Heart (tissue), 3 donors: ENCODE results near the genes LRIT1, GRID1, GLUD1 and SHLD2.

- RAMPAGE, long total RNA, 2 experiments = no peak in any of the 2 experiments
These were observed 3.3 kb upstream of the CDHR1 start for GRCh38 chr10:84191136-84191434.

- RAMPAGE, long total RNA, 2 experiments = no peak in any of the 2 experiments
These were observed at the start of gene LRIT1 for GRCh38 chr10:84241427-84241902. TSS of gene LRIT1 (minus strand) at chr10:84241546.

DNA sequence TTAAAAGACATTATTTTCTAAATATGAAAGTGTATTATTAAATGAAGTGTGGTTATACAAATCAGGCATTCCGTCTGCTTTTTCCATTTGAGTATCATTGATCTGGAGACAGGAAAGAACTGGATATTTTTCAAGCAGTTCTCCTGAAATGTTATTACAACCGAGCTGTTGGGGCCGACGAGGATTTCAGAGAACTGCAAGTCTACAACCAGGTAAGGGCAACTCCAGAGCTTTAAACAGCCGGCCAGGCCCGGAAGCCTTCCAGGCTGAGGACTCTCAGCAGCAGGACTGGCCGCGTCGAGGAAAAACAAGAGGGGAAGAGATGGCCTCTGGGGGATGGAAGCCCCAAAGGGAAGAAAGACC lies 1.0 kb upstream of the CCSER2 start:
- RAMPAGE, long total RNA, 2 experiments = no peak in any of the 2 experiments

GRCh38 chr10:84436707-84437228 lies 108.4 kb downstream of the CCSER2 start:
- RAMPAGE, long total RNA, 2 experiments = no peak in any of the 2 experiments

DNA sequence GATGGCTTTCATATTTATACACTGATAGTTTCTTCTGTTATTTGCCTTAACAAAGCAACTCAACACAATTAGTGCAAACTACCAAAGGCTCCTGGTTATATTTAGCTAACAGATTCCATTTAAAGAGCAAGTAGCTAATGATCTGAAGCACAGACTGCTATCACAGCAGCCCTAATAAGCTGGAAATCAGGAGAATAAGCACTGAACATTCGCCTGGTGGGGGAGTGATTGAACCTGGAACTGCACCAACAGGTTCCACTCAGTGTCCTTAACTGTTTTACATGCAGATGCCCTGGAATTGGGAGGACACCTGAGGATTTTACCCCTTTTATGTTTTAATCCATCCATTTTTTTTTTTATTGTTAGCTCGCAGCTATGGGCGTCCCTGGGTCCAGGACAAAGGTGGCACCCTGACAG lies 509.1 kb downstream of the CCSER2 start:
- RAMPAGE, long total RNA, 2 experiments = no peak in any of the 2 experiments

GRCh38 chr10:86366252-86367292 lies at the start of gene GRID1:
TSS of gene GRID1 (minus strand) at chr10:86366795.
- RAMPAGE, long total RNA, 2 experiments = no peak in any of the 2 experiments

DNA sequence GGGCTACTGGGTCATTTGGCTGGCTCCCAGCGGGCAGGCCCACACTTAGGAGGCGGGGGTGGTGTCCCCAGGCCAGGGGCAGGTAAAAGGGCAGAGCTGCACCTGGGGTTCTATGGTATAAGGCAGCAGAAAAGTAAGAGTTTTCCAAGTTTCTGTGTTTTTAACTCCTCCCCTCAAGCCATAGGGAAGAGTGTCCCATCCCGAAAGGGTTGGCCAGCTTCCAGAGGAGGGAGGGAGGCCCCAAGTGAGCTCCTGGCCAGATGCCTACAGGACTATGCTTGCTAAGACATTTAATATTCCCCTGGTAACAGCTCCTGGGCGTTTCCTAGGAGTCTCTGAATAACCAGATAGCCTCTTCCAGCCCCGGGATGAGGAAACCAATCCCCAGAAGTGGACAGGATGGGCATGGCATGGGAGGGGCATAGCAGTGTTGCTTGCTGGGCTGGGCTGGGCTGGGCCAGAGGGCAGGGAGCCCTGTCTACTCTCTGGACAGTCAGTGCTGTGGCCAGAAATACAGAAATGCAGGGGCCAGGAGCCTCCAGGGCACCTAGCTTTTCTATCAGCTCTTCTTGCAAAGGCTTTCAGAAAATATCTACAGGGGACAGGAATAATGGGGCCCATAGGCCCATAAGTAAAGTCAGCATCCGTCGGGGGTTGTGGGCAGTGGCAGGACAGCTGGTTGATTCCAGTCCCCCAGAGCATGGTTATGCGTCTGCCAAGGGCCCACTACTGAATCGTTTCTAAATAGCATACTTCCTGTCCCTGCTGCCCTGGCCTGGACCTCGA lies 5.2 kb upstream of the OPN4 start:
- RAMPAGE, long total RNA, 2 experiments = no peak in any of the 2 experiments

- RAMPAGE, long total RNA, 2 experiments = no peak in any of the 2 experiments
These were observed 2.1 kb downstream of the LDB3 start for GRCh38 chr10:86669941-86671191.

DNA sequence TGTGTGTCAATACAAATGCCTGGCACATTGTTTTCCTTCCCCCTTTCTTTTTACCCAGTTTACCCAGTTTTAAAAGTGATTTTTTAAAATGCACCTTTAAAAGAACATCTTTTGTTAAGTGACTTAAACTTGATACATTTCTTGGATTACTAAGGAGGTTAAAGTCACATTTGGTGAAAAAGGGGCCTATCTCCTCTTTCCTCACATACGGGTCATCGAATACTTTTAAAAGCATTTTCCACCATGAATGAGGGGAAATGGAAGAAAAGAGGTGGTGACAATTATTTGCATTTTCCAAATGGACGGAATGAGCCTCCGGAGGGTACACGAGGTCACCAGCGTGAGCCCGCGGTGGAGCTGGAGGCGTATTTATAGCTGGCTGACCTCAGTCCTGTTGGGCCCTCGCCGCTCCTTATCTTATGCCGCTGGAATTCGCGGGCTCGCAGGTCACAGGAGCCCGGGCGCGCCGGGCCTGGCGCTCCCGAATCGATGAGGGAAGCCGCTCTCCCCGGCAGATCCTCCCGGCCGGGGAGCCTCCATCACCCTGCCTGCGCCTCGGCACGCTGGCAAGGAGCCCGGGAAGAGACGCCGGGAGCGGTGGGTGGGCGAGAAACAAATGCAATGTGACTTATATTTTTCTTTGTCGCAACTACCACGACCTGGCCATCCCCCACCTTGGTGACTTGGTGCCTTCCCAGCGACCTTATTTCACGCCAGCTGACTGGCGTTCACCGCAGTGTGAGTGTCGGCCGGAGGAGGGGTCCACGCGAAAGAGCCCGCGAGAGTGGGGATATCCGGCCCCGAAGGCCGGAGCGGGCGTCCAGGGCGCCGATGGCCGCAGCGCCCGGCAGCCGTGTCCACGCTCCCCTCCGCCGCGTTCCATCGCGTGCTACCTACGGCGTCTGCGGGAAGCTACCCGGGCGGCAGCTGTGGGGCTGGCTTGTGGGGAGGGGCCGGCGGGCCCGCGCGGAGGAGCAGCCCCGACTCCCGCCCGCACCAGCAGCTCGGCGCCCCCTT lies 744 bp upstream of the BMPR1A start:
- RAMPAGE, long total RNA, 2 experiments = no peak in any of the 2 experiments

- RAMPAGE, long total RNA, 2 experiments = no peak in any of the 2 experiments
These were observed 84.7 kb downstream of the MMRN2 start for GRCh38 chr10:86872565-86873235.

- RAMPAGE, long total RNA, 2 experiments = start-site peak on the plus strand in 1 of 2 experiments, at chr10:86955745-86955771 at its widest, 71 reads per replicate
These were observed 2.0 kb downstream of the MMRN2 start for GRCh38 chr10:86955346-86955924.

DNA sequence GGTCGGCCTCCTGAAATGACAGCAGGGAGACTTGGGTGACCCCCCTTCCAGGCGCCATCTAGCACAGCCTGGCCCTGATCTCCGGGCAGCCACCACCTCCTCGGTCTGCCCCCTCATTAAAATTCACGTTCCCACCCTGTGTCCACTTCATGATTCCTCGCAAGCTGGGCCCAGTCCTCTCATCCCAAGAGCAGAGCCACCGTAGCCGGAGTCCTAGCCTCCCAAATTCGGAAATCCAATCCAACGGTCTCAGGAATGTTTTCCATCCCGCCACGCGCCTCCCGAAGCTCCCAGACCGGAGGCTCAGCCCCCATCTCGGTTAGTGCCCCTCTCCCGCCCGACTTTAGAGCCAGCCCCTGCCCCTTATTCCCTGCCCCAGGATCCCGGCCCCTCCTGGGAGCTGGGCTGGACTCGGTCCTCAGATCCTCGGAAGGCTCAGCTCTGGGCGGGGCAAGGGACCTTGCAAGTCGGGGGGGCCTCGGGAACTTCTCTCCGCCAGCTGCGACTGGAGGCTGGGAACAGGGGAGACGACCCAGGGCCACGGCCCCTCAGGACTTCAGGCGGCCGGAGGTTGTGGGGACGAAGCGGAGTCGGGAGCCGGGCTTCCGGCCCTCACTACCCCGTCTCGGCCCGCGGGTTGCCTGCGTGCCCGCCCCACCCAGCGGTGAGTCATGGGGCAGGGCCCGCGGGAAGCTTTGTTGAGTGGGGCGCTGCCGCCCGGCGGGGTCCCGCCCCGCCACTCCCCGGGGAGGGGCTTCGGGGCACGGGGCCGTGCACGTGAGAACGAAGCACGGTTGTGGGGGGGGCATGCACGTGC lies 2.5 kb downstream of the ADIRF start:
- RAMPAGE, long total RNA, 2 experiments = start-site peak on the minus strand in 1 of 2 experiments, centred at position 408 of the sequence, 24 reads per replicate

- RAMPAGE, long total RNA, 2 experiments = no peak in any of the 2 experiments
These were observed 28.5 kb downstream of the GLUD1 start for GRCh38 chr10:87065939-87066667.

DNA sequence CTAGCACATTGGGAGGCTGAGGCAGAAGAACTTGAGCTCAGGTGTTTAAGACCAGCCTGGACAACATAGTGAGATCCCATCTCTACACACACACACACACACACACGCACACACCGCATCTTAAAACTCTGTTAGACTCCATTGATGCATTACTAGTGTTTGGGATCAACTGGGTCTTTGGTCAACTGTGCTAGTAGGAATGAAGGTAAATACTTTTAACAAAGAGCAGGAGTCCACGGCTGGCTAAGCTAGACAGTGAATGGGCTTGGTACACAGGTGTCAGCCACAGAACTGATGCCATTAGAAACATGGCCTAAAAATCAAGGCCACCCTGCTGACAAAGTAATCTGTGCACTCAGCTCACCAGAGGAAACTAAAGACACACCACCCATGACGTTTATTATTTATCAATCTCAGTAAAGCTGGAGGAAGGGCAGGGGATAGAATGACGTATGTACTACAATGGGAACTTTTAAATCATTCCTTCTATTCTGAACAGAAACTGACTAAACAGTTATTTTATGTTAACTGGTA lies 10.8 kb downstream of the GLUD1 start:
- RAMPAGE, long total RNA, 2 experiments = no peak in any of the 2 experiments

DNA sequence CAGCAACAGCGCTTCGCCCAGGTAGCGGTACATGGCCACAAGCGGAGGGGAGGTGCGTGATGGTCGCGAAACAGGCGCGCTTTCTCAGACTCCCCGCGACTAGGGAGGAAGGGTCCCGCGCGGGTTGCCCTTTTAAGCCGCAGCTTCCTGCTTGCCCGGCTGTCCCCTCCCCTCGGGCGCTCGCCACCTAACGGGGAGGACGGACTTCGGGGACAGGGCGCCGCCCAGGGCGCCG lies at the start of gene GLUD1:
TSS of gene GLUD1 (minus strand) at position 107 of the 235 bp plus-strand sequence.
- RAMPAGE, long total RNA, 2 experiments = no peak in any of the 2 experiments

DNA sequence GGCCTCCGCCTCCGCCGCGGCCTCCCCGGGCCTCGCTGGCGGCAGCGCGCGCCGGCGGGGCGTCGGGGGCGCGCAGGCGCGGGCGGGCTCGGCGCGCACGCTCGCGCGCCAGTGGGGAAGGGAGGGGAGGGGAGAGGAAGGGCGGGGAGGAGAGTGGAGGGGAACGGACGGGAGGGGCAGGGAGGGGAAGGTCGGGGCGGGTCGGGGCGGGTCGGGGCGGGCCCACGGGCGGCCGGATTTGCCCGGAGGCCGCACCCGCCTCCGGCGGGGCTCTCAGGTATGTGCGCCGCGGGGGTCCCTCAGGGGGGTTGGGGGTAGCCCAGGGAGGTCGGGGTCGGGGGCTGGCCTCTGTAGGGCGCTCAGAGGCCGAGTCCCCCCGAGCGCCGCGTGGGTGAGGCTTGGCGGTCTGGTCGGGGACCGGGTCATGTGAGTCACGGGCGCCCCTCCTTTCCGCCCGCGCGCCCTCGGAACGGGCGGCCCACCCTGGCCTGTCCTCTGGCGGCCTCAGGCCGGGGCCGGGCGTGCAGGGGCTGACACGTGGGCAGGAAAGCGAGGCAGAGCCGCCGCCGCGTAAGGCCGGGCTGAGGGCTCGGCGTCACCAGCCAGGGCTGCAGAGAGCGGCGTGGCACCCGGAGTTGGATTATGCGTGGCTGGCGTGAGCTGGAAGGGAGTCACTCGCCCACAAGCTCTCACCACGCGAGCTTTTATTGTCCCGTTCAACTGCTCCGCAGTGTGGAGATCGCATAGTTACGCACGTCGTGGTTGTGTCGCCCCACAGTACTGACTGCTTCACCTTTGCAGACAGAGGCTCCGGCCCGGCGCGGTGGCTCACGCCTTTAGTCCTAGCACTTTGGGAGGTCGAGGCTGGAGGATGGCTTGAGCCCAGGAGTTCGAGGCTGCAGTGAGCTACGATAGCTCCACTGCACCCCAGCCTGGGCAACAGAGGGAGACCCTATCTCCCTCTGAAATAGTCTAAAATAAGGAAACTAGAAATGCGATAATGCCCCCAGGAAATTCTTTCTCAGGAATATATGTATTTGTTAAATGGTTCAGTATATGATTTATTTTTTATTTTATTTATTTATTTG lies at the start of gene SHLD2:
TSS of gene SHLD2 (plus strand) at position 235 of the 1,088 bp plus-strand sequence.
- RAMPAGE, long total RNA, 2 experiments = no peak in any of the 2 experiments

DNA sequence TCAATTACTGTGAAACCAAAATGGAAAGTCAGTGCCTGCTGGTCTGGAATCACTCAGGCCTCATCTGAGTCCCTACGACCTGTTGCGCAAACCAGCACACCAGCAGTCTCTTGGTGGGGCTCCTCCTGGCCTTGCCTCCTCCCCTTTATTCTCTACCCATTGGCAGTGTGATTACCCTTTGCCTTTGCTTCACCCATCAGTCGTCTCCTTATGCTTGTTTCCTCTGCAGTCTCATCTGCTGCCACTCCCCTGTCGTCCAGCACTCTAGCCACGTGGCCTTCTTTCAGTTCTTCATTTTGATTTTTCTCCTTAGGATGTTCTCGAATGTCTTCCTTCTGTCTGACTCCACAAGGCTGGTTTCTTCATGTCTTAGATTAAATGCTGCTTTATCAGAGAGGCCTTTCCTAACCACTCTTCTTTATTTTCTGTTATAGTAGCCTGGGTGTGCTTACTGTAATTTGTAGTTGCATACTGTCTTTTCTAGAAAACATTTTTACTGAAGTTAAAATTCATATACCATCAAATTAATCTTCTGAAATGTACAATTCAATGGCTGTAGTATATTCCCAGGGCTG lies 40.7 kb upstream of the NUTM2A start:
- RAMPAGE, long total RNA, 2 experiments = no peak in any of the 2 experiments

- RAMPAGE, long total RNA, 2 experiments = start-site peak on the minus strand in 1 of 2 experiments, at chr10:87342326-87342372 at its widest, 286 reads per replicate
These were observed 15.4 kb upstream of the NUTM2D start for GRCh38 chr10:87342055-87342671.

DNA sequence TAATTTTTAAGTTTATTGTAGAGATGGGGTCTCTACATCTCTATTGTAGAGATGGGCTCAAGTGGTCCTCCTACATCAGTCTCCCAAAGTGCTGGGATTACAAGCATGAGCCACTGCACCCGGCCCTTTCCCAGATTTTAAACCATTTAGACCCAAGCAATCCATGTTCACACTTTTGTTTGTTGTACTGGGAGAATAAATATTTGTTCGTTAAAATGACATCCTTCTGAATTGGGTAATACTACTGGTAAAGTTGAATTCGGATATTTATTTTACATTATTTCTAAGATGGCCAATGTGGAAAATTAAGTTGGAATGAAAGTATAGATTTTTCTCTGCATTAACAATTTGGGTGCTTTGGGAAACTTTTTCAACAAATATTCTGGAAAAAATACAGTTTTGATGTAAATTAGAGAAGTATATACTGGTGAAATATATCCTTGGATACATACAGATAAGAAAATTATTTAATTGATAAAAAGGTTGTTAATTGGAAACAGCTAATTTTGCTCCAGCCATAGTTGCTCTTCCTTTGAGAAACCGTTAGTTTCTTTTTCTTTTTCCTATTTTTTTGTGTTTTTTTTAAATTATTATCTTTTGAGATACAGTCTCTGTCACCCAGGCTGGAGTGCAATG lies 52.9 kb downstream of the MINPP1 start:
- RAMPAGE, long total RNA, 2 experiments = no peak in any of the 2 experiments

DNA sequence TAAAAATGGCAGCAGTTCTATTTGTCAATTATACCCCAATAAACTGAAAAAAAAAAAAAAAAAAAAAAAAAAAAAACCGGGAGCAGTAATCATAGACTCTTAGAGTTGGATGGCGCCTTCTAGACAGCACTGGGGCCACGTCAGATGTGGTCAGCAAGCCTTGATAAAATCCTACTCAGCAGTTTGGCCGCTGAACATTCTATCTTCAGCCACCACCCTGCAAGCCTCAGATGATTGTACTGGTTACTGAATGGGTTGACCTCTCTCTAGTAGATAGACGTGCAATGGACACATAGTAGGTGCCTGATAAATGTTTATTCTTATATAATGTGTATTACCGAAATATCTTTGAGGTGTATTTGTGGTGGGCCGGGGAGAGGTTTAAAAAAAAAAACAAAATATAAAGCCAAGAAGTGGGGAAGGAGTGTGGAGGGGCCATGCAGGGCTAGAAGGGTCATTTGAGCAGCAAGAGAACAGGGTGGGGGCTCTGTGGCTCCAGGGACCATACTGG lies 1.1 kb downstream of the PAPSS2 start:
- RAMPAGE, long total RNA, 2 experiments = no peak in any of the 2 experiments